SK-MEL-5 (cell line): ENCODE data around the gene ADAMTS9.

DNA sequence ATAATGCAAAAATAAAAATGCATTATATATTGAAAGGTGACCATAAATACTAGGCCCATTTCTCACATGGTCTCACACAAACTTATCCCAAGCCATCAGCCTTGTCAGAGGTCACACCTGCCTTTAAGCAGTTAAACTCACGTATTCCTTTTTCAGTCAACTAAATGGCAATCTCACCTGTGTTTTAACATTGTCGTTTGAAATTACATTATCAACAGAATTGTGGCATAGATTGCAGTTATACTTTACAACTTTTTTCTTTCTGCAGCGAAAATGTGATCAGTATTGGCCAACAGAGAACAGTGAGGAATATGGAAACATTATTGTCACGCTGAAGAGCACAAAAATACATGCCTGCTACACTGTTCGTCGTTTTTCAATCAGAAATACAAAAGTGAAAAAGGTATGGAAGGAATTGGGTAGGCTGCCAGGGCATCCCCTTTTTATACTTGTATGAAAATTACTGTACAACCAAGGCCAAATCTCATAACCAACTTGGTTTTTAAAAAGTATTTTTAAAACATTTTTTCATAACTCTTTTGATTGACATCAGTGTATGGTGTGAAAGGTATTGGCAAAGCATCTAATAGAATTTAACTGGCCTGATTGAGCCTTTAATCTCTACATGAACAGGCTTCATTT is 49.9 kb upstream of the C3orf14 start:
RAMPAGE:
- cytosol, long total RNA, result no peak
- long total RNA, result no peak
- nucleus, long total RNA, result no peak

GRCh38 chr3:62874447-62875077 is 654 bp downstream of the CADPS start:
RAMPAGE:
- cytosol, long total RNA, result no peak
- long total RNA, result no peak
- nucleus, long total RNA, result no peak

DNA sequence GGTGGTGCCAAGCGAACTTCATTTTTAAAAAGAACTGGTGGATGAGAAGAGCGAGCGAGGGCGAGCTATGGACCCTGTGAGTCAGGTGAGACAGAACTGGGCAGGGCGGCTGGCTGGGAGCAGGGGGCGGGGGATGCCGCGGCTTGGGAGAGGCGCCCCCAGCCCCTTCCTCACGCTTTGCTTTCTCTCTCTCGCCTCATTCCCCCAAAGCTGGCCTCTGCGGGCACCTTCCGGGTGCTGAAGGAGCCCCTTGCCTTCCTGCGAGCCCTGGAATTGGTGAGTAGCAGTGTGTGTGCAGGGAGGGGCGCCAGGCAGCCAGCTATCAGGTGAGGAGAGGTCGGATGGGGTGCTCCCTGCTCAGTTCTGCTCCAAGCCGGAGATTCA is 351 bp downstream of the SYNPR start:
RAMPAGE:
- cytosol, long total RNA, result no peak
- long total RNA, result no peak
- nucleus, long total RNA, result no peak

DNA sequence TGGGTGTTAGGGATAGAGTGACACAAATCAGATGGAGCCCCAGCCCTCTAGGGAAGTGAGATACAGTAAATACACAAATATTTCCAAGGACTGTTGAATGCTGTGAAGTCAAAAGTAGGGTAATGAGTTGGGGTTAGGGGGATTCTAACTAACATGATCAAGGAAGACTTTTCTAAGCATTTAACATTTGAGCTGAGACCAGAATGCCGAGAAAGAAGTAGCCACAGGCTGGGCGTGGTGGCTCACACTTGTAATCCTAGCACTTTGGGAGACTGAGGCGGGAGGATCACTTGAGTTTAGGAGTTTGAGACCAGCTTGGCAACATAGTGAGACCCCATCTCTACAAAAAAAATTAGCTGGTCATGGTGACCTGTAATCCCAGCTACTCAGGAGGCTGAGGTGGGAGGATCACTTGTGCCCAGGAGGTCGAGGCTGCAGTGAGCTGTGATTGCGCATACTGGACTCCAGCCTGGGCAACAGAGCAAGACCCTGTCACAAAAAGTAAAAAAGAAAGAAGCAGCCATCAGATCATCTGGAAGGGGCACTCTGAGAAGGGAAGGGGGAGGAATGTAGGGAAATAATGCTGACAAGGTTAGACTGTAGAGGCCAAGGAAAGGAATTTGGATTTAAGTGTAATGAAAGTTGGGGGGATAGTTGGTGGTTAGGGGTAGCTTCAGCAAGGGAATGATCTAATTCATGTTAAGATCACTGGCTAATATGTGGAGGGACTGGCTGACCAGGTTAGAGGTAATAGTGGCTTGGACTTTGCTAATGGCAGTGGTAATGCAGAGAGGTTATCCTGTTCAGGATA is 59.8 kb downstream of the ATXN7 start:
RAMPAGE:
- cytosol, long total RNA, result no peak
- long total RNA, result no peak
- nucleus, long total RNA, result no peak

GRCh38 chr3:63924110-63924991 is 60.7 kb downstream of the ATXN7 start:
RAMPAGE:
- cytosol, long total RNA, result no peak
- long total RNA, result no peak
- nucleus, long total RNA, result no peak

GRCh38 chr3:63925169-63926093 is 61.8 kb downstream of the ATXN7 start:
RAMPAGE:
- cytosol, long total RNA, result no peak
- long total RNA, result no peak
- nucleus, long total RNA, result no peak

GRCh38 chr3:63953906-63954591 is 69.2 kb downstream of the PSMD6 start:
RAMPAGE:
- cytosol, long total RNA, result no peak
- long total RNA, result no peak
- nucleus, long total RNA, result no peak

GRCh38 chr3:63969784-63970188 is 53.5 kb downstream of the PSMD6 start:
RAMPAGE:
- cytosol, long total RNA, result no peak
- long total RNA, result no peak
- nucleus, long total RNA, result no peak

RAMPAGE:
- cytosol, long total RNA, result no peak
- long total RNA, result no peak
- nucleus, long total RNA, result no peak
These were observed 27.3 kb downstream of the PSMD6 start for GRCh38 chr3:63995860-63996522.

DNA sequence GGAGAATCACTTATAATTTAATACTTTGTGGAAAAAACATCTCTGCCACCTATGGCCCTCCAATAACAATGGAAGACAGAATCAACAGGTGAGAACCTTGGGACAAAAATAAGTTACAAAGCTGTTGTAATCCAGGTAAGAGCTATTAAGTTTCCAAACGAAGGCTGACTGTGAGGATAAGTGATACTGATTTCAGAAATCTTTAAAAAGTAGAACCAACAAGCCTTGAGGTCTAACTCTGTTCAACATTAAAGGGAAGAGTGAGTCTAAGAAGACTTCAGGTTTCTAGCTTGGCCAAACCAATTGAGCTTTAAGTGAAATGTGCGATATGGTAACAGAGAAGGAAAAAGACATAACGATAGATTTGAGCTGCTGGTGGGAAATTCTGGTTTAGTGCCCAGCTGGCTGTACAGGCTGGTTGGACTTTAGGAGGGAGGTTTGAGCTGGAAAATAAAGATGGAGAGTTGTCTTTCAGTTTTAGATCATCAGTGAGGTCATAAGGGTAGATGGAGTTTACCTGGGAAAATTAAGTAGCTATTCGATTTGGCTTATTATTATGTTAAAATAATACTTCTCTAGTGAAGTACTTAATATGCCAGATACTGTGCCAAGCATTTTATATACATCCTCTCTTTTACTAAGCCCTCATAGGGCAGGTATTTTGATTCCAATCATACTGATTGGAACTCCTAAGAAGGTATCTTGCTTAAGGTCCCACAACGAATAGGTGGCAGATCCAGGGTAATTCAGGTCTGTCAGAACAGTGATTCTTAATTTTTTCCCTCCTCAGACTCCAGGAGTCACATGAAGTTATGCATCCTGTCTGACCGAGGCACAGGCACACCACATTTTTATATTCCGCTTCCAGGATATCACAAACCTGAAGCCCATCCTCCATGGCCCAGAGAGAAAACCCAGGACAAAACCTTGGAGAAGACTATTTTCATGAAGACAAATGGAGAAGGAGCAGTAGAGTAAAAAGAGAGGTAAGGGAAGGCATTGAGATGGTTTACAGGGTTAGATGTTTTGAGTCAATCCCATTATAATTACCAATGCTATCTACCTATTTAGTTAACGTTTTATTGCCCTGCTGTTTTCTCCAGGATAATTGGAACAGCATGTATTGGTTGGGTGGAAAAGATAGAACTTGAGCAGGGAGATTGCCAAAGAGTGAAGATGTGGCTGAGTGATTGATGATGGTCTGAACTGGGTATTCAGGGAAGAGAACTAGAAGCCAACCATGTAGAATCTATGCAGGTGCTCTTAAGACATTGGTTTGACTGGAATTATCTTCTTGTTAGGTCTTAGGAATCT is 17.8 kb downstream of the PSMD6 start:
RAMPAGE:
- cytosol, long total RNA, result no peak
- long total RNA, result no peak
- nucleus, long total RNA, result no peak

DNA sequence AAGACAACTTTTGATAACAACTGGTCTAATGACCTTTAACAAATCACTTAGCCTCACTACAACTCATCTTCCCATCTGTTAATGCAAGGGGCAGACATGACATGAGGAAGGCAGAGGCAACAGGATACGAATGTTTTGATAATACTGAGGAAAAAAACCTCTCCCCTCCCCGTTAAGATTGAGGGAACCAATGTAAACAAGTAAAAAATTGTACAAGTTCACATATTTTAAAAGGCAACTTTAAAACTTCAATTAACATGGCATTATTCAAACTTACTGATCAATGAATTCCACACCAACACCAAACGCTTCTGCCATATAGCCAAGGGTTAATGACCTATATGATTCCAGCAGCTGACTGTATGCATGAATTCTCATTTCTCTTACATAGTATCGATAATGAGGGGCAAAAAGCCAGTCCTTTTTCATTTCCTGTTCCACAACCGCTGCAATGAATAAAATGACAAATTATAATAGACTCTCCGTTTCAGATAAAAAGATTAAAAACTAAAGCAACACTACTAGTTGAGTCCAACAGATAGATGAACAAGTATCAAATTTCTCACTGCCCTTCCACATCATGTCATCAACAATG is 10.0 kb downstream of the PSMD6 start:
RAMPAGE:
- cytosol, long total RNA, result no peak
- long total RNA, result no peak
- nucleus, long total RNA, result no peak

DNA sequence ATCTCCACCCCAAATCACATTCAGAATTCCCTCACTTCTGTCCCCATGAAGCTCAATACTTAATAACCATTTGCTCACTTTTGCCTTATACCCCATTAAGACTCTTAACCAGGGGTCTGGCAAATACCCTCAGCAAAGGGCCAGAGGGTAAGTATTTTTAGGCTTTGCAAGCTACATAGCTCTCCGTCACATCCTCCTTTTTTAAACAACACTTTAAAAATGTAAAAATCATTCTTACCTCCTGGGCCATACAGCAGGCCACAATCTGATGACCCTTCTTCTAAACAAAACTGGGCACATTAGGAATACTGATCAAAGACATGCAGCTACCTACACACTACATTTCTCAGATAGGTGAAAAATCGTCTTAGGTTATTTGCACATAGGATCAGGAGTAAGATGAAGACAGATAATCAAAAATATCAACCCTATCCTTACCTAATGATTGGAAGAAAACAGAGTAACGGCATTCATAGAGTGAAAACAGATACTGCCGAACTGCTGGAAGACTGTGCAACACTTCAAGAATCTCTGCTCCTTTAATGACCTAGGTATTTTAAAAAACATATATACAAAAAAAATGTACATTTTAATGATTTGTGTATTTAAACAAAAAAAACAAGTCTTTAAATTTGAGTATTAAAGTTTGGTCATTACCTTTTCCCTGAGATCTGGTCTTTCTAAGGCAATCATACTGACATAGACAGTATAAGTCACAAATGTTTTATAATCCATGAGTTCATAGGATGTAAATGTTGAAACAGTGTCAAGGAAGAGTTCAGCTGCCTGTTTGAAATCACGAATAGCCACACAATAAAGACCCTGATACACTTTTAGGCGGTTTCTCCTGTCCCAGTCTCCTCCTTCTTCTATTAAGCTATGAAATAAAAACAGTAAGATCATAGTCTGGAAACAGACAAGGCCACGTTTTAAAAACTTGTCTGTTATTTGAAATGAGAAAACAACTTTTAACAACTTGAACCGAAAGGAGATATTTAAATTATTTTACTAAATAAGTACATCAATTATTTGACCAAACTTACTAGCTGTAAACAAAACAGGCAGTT is 4.8 kb downstream of the PSMD6 start:
RAMPAGE:
- cytosol, long total RNA, result no peak
- long total RNA, result no peak
- nucleus, long total RNA, result no peak

RAMPAGE:
- cytosol, long total RNA, result no peak
- long total RNA, result no peak
- nucleus, long total RNA, result no peak
These were observed 141.1 kb downstream of the ADAMTS9 start for GRCh38 chr3:64546665-64547089.

RAMPAGE:
- cytosol, long total RNA, result no peak
- long total RNA, result no peak
- nucleus, long total RNA, result no peak
These were observed 85.7 kb downstream of the ADAMTS9 start for GRCh38 chr3:64601836-64602672.

GRCh38 chr3:64686418-64686992 is 1.3 kb downstream of the ADAMTS9 start:
RAMPAGE:
- cytosol, long total RNA, result no peak
- long total RNA, result no peak
- nucleus, long total RNA, result no peak

GRCh38 chr3:64687289-64688533 is at the start of gene ADAMTS9:
Gene ADAMTS9, minus strand, starts transcription at chr3:64688000.
RAMPAGE:
- cytosol, long total RNA, result no peak
- long total RNA, result no peak
- nucleus, long total RNA, result no peak

DNA sequence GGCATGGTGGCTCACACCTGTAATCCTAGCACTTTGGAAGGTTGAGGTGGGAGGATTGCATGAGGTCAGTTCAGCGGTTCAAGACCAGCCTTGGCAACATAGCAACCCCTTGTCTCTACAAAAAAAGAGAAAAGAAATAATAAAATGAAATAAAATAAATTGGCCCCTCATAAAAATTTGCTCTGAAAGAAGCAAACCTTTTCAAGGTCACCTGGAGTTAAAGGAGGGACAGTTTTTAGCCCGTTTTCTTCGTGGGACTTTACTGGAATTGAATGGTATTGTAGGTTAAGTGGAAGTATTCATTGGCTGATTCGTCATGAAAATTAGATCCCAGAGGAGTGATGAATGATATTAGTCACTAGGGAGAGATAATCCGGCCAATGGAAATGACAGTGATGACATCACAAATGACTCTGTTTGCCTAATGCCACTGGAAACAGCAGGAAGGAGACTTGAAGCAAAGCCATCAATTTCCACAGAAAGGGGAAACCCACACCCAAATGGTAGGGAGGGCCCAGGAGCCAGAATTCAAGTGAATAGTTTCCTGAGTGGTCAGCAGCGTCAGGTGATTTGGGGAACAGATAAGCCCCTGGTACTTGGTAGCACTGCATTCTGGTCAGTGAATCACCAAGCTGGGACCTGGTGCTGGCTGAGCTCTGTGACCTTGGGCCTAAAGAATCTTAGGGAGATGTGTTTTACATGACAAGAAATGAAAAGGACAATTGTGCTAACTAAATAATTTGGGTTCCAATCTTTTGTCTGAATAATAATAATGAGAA is 3.2 kb upstream of the ADAMTS9 start:
RAMPAGE:
- cytosol, long total RNA, result no peak
- long total RNA, result no peak
- nucleus, long total RNA, result no peak

DNA sequence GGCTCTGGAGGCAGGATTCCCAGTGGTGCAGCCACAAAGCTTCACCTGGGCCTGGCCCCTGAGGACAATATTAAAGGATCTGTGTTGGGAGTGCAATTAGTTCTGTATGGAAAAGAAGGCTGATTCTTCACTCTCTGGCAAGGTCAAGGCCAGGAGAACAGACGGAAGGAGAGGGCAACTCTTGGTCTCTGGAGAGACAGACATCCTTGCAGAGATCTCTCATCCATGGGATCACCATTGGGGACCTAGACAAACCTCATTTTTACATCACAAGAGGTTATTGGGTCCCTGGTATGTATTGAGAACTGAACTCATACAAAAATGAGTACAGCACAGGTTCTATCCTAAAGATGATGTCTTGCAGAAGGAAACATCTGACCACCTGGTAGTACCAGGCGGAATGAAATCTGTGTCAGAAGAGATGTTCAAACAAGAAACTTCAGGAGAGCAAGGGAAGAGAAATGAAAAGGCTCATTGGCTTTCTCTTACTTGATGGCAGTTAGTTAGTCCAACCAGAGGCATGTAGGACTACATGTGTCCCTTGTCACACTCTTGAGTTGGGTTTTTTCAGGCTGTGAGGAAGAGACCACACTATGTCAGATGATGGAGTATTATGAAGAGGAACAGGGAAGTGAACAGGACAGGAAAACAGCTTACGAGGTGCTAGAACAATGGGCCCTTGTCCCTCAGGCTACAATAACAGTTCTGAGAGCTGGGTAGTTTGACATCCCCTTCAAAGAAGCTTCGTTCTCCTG is 238.2 kb upstream of the ADAMTS9 start:
RAMPAGE:
- cytosol, long total RNA, result no peak
- long total RNA, result no peak
- nucleus, long total RNA, result no peak

DNA sequence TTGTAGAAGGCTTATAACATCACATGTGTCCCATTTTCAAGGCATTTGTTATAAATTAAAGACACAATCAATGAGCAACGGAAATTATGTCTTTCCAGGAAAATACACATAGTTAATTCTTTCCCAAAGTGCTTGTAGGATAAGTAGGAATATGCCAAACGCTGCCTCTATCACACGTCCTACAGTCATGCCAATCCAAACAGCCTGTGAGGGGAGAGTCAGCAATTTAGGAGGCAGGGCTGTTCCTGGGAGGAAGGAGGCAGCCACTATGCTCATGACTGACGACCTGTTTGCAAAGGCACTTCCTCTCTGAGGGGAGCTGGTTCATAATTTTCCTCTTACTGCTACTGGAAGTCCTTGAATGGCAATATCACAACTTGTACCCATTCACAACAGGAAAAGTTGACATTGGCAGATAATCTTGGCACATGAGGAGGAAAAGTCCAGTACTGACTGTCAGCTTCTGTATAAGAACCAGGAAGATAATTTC is 267.1 kb upstream of the ADAMTS9 start:
RAMPAGE:
- cytosol, long total RNA, result no peak
- long total RNA, result no peak
- nucleus, long total RNA, result no peak

RAMPAGE:
- cytosol, long total RNA, result no peak
- long total RNA, result no peak
- nucleus, long total RNA, result no peak
These were observed 342.5 kb upstream of the ADAMTS9 start for GRCh38 chr3:65030070-65030998.